Left lung (tissue), 1 donor: Measurements from ENCODE around the genes EIF4H and NCF1.

- PRO-cap, result unidirectional peak, plus-strand start at chr7:73742613; bidirectional peak, plus-strand start at chr7:73743109, minus-strand start at chr7:73742926
Measured at GRCh38 chr7:73742104-73743242, 3.9 kb upstream of the ABHD11 start.

- PRO-cap, result no peak
Measured at GRCh38 chr7:73831181-73831719, 454 bp downstream of the CLDN4 start.

DNA sequence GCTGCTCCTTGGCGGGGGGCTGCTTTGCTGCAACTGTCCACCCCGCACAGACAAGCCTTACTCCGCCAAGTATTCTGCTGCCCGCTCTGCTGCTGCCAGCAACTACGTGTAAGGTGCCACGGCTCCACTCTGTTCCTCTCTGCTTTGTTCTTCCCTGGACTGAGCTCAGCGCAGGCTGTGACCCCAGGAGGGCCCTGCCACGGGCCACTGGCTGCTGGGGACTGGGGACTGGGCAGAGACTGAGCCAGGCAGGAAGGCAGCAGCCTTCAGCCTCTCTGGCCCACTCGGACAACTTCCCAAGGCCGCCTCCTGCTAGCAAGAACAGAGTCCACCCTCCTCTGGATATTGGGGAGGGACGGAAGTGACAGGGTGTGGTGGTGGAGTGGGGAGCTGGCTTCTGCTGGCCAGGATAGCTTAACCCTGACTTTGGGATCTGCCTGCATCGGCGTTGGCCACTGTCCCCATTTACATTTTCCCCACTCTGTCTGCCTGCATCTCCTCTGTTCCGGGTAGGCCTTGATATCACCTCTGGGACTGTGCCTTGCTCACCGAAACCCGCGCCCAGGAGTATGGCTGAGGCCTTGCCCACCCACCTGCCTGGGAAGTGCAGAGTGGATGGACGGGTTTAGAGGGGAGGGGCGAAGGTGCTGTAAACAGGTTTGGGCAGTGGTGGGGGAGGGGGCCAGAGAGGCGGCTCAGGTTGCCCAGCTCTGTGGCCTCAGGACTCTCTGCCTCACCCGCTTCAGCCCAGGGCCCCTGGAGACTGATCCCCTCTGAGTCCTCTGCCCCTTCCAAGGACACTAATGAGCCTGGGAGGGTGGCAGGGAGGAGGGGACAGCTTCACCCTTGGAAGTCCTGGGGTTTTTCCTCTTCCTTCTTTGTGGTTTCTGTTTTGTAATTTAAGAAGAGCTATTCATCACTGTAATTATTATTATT is 1.2 kb downstream of the CLDN4 start:
- PRO-cap, result bidirectional peak, plus-strand start at position 420 of the sequence, minus-strand start at position 290 of the sequence; bidirectional peak, plus-strand start at position 685 of the sequence, minus-strand start at position 538 of the sequence

GRCh38 chr7:73914558-73915079 is 53.7 kb downstream of the TMEM270 start:
- PRO-cap, result unidirectional peak, plus-strand start at chr7:73914804

DNA sequence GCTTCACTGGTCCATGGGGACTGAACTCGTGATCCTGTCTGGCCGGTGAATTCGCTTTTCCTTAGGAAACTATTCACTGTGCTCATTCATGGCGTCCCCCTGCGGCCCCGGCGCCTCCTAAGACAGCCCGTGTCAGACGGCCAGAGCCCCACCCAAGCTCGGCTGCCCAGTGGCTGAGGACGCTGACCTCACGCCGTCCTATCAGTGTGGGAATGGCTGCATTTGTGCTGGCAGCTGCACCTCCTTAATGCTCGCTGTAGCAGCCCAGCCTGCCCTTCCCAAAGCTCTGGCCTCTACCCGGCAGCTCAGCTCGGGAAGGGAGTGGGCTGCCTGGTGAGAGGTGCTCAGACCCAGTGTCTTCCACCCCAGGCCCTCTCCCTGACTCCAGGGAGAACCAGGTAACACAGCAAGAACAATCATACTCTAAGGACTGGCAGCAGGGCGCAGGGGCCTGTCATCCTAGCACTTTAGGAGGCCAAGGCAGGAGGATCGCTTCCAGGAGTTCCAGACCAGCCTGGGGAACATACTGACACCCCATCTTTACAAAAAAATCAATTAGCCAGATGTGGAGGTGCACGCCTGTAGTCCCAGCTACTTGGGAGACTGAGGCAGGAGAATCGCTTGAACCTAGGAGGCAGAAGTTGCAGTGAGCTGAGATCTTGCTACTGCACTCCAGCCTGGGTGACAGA is 6.2 kb downstream of the ELN start:
- PRO-cap, result no peak

GRCh38 chr7:74173441-74174454 is at the start of gene EIF4H:
TSS of gene EIF4H (plus strand) at chr7:74174356.
- PRO-cap, result bidirectional peak, plus-strand start at chr7:74173794, minus-strand start at chr7:74173840; bidirectional peak, plus-strand start at chr7:74174356, minus-strand start at chr7:74174108

GRCh38 chr7:74192994-74193720 is 16.6 kb upstream of the LAT2 start:
- PRO-cap, result no peak

DNA sequence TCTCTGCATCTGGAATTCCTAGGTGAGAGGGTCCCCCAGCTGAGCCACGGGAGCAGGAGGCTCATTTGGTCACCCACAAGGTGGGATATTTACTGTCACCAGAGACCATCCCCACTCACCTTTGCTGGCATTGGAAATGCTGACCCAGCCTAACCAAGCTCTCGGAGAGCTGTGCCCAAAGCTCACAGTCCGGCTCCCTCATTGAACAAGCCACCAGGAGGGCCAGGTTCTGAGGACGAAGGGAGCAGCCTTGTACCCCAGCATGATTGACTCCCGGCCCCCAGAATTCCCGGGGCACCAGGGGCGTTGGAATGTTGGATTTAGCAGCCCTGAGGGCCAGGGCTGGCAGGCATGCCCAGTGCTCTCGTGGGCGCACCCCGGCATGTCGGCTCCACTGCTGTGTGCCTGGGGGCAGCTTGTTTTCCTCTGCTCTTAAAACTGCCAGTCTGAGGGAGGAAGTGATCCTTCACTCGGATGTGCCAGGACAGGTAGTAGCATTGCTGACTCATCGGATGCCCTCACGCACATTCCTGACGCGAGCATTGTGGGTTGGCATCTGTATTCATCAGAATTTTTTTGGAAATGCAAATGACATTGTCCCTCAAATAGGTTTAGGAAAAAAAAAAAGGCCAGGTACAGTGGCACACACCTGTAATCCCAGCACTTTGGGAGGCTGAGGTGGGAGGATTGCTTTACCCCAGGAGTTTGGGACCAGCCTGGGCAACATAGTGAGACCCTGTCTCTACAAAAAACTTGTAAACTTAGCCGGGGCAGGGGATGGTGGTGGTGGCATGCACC is 23.4 kb downstream of the CLIP2 start:
- PRO-cap, result no peak

DNA sequence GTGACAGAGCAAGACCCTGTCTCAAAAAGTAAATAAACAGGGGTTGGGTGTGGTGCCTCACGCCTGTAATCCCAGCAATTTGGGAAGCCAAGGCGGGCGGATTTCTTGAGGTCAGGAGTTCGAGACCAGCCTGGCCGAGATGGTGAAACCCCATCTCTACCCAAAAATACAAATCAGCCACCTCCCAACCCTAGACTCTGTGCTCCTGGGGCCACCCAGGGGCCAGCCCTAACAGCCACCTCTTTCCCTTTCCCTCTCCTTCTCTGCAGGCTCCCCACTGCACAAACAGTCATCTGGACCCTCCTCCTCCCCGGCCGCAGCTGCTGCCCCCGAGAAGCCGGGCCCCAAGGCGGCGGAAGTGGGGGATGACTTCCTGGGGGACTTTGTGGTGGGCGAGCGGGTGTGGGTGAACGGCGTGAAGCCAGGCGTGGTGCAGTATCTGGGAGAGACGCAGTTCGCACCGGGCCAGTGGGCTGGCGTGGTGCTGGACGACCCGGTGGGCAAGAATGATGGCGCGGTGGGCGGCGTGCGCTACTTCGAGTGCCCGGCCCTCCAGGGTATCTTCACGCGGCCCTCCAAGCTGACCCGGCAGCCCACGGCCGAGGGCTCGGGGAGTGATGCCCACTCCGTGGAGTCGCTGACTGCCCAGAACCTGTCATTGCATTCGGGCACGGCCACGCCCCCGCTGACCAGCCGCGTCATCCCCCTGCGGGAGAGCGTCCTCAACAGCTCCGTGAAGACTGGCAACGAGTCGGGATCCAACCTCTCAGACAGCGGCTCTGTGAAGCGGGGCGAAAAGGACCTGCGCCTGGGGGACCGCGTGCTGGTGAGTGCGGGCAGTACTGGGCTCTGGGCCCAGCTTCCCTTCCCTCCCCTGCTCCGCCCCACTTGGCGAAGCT is 49.2 kb downstream of the CLIP2 start:
- PRO-cap, result no peak

- PRO-cap, result no peak
Measured at GRCh38 chr7:74404864-74405731, 48.6 kb upstream of the GTF2IRD1 start.

GRCh38 chr7:74454889-74455796 is 1.4 kb downstream of the GTF2IRD1 start:
- PRO-cap, result unidirectional peak, minus-strand start at chr7:74455427

DNA sequence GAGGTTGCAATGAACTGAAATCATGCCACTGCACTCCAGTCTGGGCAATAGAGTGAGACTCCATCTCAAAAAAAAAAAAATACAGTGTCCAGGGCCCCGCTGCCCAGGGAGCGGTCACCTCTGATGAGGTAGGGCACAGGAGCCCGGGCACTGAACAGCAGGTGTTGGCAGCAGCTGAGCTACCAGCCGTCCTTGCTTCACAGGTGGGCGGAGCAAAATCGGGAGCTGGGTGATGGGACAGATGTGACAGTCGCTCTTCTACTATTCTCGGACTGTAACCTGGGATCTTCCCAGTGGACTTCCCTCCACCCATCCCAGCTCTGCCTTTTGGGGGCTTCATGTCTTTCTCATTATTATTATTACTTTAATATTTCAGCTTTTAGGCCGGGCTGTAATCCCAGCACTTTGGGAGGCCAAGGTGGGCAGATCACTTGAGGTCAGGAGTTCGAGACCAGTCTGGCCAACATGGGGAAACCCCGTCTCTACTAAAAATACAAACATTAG is 49.4 kb downstream of the GTF2IRD1 start:
- PRO-cap, result no peak

DNA sequence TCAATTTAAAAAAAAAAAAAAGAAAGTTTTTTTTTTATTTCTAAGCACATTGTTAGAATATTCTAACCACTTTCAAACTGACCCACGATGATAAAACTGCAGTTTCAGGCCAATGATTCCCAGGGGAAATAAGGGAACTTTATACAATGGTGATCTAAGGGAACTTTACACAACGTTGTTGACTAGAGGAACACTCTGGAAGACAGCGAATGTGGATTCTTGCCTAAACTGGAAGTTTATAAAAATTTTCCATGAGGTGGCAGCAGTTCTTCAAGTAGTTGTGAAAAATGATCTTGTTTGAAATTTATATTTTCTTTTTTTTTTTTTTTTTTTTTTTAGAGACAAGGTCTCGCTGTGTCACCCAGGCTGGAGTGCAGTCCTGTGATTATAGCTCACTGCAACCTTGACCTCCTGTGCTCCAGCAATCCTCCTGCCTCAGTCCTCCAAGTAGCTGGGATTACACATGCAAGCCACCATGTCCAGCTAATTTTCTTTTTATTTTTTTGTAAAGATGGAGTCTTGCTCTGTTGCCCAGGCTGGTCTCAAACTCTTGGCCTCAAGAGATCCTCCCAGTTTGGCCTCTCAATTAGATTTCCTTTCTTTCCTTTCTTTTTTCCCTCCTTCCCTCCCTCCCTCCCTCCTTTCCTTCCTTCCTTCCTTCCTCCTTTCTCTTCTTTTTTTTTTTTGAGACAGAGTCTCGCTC is 32.0 kb upstream of the GTF2I start:
- PRO-cap, result no peak

DNA sequence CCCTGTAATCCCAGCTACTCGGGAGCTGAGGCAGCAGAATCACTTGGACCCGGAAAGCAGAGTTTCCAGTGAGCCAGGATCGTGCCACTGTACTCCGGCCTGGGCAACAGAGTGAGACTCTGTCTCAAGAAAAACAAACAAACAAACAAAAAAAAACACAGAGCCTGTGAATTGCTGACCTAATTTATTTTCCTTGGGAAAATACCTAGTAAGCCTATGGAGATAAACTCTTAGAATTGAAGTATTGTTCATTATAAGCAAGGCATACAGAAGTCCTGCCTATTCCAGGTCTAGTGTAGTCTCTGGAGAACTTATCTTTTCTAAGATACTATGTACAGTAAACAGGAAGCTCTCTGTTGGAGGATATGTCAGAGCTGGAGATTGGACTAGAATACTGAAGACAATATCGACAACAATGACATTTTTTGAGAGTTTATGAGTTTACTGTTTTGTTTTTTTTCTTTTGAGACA is 14.9 kb downstream of the GTF2I start:
- PRO-cap, result no peak

- PRO-cap, result no peak
Measured at GRCh38 chr7:74700177-74701352, 43.0 kb downstream of the GTF2I start.

- PRO-cap, result no peak
Measured at GRCh38 chr7:74773872-74774274, at the start of gene NCF1. TSS of gene NCF1 (plus strand) at chr7:74774011.

DNA sequence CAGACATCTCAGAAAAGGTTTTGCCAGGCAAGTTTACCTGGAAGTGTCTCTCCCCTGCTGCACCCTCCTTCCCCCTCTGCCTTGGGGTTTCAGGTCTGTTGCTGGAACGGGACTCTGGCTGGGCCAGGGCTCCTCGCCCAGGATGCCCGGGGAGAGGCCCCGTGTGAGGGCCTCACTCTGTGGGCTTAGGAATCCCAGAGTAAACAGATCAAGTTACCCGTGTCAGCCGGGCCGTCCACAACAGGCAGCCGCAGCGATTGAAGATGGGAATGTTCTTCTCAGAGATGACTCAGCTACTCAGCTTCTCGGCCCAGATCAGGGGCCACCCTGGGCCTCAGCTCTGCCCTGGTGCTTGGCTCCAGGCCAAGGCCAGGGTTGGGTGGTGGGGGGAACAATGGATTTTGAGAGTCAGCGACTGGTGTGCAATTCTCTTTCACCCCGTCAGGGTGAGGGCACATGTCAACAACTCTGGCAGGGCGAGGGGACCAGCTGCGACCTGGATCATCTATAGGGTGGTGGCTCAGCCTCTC is 29.4 kb downstream of the CASTOR2 start:
- PRO-cap, result no peak

DNA sequence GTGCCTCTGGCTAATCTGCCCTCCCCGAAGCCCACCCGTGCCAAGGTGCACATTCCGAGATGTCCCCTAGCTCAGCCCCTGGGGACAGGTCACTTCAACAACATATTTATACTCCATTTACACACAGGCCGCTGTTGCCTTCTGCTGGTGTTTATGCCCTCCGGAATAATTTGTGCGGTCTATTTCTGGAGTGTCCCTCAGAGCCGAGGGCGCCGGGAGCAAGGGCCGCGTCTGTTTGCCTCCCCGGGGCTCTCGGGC is 39.3 kb downstream of the CASTOR2 start:
- PRO-cap, result no peak

- PRO-cap, result no peak
Measured at GRCh38 chr7:75028679-75029346, 44.8 kb downstream of the RCC1L start.

DNA sequence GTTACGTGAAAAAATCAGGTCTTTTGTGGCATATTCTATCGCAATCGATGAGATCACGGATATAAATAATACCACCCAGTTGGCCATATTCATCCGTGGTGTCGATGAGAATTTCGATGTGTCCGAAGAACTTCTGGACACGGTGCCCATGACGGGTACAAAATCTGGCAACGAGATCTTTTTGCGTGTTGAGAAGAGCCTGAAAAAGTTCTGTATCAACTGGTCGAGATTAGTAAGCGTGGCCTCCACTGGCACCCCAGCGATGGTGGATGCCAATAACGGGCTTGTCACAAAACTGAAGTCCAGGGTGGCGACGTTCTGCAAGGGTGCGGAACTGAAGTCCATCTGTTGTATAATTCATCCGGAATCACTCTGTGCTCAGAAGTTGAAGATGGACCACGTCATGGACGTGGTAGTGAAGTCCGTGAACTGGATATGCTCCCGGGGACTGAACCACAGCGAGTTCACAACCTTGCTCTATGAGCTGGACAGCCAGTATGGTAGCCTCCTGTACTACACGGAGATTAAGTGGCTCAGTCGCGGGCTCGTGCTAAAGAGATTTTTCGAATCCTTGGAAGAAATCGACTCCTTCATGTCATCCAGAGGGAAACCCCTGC is 55.8 kb downstream of the GTF2IRD2B start:
- PRO-cap, result no peak